Colon Carcinoma Metastatic in the Brain (tissue), 2 donors: ENCODE measurements around the genes RNLS and ANKRD22.

DNA sequence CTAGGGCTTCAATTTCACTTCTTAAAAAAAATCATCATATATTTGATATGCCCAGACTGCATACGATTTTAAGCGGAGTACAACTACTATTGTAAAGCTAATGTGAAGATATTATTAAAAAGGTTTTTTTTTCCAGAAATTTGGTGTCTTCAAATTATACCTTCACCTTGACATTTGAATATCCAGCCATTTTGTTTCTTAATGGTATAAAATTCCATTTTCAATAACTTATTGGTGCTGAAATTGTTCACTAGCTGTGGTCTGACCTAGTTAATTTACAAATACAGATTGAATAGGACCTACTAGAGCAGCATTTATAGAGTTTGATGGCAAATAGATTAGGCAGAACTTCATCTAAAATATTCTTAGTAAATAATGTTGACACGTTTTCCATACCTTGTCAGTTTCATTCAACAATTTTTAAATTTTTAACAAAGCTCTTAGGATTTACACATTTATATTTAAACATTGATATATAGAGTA lies 103.6 kb downstream of the PTEN start:
- PRO-cap, 2 experiments, result no peak in any of the 2 experiments

GRCh38 chr10:88582487-88583696 lies at the start of gene RNLS:
RNLS (minus strand) TSS chr10:88583318.
- PRO-cap, 2 experiments, result peak in 2 of 2 experiments; most common plus-strand start chr10:88582987 (in 2); most common minus-strand start chr10:88582910 (in 1)

DNA sequence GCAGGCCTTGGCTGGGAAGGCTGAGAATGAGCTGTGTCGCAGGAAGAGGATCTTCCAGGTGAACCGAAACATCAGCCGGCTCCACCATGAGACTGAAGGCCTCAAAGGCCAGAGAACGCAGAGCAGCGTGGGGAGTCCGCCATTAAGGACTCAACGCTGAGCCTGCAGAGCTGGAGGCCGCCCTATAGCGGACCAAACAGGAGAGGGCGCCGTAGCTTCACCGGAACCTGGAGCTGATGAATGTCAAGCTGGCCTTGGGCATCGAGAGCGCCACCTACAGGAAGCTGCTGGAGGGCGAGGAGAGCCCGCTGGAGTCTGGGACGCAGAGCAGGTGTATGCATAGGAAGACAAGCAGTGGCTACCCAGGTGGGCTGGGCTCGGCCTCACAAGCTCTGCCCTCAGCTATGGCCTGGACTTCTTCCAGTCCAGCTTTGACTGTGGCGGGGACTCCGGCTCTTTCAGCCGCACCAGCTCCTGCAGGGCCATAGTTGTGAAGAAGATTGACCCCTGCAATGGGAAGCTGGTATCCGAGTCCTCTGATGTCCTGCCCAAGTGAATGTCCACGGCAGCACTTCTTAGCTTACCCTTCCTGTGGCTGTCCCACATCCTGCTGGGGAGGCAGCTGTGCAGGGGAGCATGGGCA lies 22.4 kb downstream of the LIPK start:
- PRO-cap, 2 experiments, result no peak in any of the 2 experiments

- PRO-cap, 2 experiments, result no peak in any of the 2 experiments
Measured at GRCh38 chr10:88757032-88757560, 2.7 kb upstream of the LIPN start.

DNA sequence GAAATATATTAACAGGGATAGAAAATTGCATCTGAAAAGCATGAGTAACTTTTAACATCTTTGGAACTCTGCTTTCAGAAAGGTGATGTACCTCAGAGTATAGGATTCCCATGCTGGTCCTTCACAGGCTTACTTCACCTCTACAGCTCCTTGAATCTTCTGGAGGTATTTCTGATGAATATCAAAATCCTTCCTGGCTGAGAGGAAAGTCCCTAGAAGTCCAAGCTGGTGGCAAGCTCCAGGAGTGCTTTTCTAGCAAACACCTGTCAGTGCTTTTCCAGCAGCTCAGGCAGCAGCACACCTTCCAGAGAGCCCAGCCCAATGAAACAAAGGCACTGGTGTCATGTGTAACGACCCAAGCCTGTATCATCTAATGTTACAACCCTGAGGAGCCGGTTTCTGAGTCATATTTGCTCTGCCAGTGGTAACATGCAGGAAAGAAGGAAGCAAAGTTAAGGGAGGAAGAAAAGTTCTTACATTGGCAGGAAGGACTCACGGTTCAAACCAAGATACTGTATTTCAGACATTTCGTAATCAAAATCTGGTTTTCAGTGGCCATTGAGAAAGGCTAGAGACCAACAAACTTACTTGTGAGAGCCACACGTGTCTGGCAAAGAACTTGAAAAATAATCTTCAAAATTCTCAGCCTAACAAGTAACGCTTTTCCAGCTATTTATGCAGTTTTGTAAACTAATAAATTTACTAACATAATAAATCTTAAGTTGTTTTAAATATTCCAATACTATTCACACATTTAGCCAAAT lies at the start of gene ANKRD22:
Gene ANKRD22, minus strand, starts transcription at position 349 of the 764 bp plus-strand sequence.
- PRO-cap, 2 experiments, result peak in 2 of 2 experiments; most common plus-strand start position 395 of the sequence (in 2); most common minus-strand start position 323 of the sequence (in 2)

- PRO-cap, 2 experiments, result no peak in any of the 2 experiments
Measured at GRCh38 chr10:88912841-88913595, 33.0 kb downstream of the STAMBPL1 start.

- PRO-cap, 2 experiments, result no peak in any of the 2 experiments
Measured at GRCh38 chr10:88943372-88943848, 9.2 kb downstream of the ACTA2 start.

GRCh38 chr10:88978918-88979649 lies 11.5 kb upstream of the FAS start:
- PRO-cap, 2 experiments, result no peak in any of the 2 experiments

DNA sequence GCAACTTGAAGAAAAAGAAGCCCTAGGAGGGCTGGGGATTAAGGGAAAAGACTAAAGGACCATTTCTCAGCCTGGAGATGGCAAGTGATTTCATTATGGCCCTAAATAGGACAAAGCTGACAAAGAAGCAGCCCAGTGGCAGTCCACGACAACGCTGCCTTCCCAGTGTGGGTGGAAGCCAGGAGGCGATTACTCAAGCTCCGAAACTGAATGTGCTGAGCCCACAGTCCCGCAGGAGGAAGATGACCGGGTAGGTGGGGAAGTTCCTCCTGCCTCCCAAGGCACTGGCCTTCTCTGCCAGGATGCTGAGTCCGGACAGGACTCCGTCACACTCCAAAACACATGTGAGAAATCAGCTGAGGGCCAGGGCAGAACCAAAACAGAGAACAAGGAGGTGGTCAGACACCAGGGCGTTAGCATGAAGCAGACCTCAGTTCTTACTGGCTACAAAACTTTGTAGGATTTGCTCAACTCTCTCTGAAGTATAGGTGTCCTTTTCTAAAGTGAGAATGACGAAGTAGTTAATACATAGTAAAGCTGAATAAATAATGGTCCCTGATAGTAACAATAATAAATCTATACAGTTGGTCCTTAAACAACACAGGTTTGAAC lies 16.1 kb downstream of the LIPA start:
- PRO-cap, 2 experiments, result no peak in any of the 2 experiments

DNA sequence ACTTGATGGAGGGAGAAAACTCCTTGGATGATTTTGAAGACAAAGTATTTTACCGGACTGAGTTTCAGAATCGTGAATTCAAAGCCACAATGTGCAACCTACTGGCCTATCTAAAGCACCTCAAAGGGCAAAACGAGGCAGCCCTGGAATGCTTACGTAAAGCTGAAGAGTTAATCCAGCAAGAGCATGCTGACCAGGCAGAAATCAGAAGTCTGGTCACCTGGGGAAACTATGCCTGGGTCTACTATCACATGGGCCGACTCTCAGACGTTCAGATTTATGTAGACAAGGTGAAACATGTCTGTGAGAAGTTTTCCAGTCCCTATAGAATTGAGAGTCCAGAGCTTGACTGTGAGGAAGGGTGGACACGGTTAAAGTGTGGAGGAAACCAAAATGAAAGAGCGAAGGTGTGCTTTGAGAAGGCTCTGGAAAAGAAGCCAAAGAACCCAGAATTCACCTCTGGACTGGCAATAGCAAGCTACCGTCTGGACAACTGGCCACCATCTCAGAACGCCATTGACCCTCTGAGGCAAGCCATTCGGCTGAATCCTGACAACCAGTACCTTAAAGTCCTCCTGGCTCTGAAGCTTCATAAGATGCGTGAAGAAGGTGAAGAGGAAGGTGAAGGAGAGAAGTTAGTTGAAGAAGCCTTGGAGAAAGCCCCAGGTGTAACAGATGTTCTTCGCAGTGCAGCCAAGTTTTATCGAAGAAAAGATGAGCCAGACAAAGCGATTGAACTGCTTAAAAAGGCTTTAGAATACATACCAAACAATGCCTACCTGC lies 4.4 kb downstream of the IFIT2 start:
- PRO-cap, 2 experiments, result no peak in any of the 2 experiments

- PRO-cap, 2 experiments, result no peak in any of the 2 experiments
Measured at GRCh38 chr10:89331983-89332814, 4.4 kb downstream of the IFIT3 start.

DNA sequence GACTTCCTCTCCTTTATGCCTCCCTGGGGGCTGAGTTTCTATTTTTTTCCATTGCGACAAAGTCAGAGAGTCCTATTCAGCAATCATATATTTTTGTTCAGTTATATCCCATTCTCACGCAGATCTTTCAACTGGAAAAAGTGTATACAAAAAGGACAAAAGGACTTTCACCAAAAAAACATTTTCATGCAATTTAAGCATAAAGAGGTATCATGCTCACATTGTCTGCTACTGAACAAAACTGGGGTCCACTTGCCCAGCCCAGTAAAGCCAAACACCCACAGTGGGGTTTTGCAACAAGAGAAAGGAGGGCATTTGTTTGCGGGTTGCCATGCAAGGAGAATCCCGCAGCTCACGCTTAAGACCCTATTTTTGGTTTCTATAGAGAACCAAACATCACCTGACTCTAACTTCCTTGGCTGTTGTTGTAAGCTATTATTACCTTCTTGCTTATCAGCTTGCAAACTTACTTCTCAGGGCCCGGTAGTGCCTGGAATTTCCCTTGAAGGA lies 20.5 kb downstream of the IFIT3 start:
- PRO-cap, 2 experiments, result no peak in any of the 2 experiments

DNA sequence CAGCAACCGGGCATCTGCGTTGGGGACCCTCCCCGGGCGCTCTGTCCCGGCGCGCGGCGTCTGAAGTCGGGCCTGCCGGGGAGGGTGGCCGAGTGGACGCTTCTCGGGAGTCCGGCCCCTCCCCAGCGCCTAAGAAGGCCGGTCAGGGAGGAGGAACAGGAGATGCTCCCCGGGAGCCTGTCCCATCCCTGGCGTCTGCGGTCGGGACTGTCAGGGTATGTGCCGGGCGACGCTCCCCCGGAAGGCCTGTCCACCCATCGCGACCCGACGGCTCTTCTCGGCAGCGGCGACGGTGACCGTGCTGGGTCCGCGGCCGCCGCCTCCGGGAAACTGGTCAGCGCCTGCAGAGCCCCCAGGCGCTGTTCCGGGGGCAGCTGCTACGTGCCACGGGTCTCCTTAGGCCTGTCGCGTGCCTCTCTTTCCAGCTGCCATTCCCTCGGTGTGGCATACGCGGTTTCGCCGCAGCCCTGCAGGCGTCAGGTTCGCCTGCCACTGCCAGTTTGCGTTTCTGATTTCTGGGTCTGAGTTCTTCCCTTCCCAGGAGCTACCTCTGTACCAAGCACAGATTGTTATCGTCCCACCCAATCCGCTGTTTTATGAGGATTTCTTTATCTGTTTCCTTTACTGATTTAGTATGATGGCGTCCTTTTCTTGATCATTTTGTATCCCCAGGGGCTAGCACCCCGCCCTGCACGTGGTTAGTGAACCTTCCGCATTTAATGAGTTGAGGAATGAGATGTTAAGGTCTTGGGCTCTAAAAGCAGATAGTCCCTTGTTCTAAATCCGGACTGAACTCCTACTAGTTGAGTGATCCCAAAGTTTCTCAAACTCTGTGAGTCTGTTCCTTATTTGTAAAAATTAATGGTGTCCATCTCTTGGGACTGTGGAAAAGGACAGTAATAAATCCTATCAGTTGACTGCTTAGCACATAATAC lies 824 bp downstream of the IFIT5 start:
- PRO-cap, 2 experiments, result peak in 2 of 2 experiments; most common plus-strand start position 213 of the sequence (in 1); most common minus-strand start position 197 of the sequence (in 1)

DNA sequence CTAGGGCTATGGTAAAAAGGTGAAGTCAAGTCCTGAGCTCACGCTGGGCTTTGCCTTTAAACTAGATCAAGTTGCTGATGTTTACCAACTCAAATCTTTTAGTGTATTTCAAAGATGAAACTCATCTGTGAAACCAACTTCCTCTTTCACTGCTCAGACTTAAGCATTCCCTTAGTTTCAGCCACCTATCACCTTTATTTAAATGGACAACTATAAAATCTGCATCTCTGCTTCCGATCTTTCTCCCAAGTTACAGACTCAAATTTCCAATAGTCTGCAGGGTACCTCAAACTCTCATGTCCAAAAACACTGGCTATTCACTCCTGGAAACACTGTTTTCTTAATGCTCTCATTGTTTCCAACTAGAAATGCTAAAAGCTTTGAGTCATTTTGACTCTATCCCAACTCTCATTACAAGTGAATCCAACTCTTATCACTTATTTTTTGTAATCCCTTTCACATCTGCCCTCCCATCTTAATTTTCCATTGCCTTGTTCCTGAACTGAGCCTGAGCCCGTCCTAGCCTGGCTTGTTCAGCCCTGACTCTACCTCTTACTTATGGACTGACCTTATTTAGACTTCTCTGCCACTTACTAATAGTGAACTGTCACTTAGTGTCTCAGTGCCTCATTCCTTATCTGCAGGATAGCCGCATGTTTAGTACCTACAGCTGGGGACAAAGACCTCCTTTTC lies 56.8 kb downstream of the SLC16A12 start:
- PRO-cap, 2 experiments, result no peak in any of the 2 experiments

DNA sequence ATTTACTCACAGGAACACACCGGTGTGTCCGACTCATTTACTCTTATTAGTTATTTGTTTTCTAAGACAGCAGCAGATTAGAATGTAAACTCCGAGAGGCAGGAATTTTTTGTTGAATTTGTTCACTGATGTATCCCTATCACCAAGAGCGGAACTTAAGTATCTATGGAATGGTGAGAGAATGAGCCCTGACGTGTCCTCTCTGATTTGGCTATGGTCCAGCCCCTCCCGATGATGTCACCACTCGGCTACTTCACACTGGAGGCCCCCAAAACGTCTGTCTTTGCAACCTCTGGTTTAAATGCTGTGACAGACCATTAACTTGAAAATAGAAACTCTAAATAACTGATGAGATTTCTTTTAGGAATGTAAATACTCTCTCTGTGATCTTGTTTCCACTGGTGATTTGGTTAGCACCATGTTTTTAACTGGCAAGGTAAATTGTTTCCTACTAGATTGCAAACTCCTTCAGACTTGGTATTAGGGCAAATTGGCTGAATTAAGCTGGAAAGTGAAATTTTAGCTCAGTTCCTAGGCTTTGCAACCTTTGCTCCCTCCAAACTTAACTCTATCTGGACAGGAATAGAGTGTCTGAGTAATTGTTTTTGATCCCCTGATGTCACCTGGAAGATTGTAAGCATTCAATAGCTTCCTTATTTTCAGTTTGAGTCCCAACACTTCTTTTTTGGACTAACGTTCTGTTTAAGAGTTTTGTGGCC lies 19.2 kb downstream of the SLC16A12 start:
- PRO-cap, 2 experiments, result no peak in any of the 2 experiments

- PRO-cap, 2 experiments, result no peak in any of the 2 experiments
Measured at GRCh38 chr10:89592473-89592928, 52.5 kb downstream of the PANK1 start.

- PRO-cap, 2 experiments, result no peak in any of the 2 experiments
Measured at GRCh38 chr10:89752299-89752817, 51.0 kb downstream of the KIF20B start.

GRCh38 chr10:90965600-90966212 lies 44.8 kb upstream of the ANKRD1 start:
- PRO-cap, 2 experiments, result no peak in any of the 2 experiments

GRCh38 chr10:91410935-91411134 lies 691 bp downstream of the HECTD2 start:
- PRO-cap, 2 experiments, result no peak in any of the 2 experiments

DNA sequence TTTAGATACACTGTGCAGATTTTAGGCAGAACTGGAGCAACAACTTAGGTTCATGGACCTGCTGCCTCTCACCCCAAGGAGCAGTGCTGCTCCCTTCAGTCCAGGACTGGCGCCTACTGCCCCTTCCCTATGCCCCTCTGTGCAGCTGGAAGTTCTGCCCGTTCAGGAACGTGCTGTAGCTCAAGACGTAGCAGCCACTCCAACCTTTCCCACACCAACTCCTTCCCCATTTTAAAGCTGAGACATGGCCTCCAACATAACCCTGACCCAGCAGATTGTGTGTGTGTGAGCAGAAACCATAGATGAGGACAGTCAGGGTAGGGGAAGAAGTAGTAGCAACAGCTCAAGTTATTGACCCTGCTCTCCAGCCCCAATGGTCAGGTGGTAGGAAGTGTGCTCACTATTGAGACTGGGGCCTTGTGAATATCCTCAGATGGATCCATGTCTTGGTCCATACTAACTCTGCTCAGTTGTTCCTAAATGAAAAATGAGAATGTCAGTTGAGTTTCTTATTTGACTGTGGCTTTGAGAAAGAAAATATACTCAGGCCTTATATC lies 4.9 kb downstream of the PPP1R3C start:
- PRO-cap, 2 experiments, result no peak in any of the 2 experiments